AG10803 (cell line): ENCODE measurements around a stretch of chr10.

DNA sequence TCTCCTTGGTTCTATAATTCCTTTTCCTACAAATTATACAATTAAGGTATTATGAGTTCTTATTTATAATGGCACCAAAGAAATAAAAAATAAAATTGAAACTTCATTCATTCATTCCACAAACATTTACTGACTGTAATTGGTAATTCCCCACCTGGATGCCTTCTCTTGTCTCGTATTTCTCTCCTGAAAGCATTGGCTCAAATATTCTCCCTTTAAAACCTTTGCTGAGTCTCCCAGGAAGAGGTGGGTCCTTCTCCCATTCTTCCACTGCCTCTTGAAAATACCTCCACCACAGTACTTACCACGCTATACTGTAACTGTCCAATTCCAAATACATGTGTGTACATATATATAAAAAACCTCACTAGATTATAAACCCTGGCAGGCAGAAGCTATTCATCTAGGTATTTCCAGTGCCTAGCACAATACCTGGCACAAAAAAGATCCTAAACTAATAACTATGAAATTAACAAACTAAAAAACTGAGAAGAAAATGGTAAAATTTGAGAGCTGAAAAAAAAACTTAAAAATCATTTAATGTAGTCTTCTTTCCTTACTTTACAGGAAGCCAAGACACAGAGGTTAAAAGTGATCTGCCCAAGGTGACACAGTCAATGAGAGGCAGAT, 17.4 kb upstream of the TLL2 start:
- RRBS = no CpG with 5 or more reads among the region's 2 CpGs

- RRBS = no CpG with 5 or more reads among the region's 4 CpGs
Measured at GRCh38 chr10:96553751-96554771, 32.8 kb downstream of the TM9SF3 start.

- RRBS = 4% methylated on average over 4 of the region's 17 CpGs
Measured at GRCh38 chr10:96585922-96586422, 840 bp downstream of the TM9SF3 start.

DNA sequence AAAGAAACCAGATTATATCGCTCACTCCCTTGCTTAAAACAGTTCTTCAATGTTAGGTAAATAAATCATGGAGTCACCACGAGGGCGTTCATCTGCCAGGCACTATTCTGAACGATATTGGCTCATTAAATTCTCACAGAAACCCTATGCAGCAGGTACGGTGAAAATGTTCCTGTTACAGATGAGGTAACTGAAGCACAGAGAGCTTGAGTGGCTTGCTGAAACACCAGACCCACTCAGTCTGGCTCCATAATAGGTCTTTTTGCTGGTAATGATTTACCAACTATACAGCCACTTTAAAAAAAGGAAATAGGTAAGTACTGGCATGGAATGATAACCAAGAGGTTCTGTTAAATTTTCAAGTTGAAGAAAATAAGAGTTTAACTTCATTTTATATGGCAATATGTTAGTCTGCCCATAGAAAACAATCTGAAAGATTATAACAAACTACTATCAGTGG, 1.2 kb upstream of the TM9SF3 start:
- RRBS = no CpG with 5 or more reads among the region's 5 CpGs

- RRBS = no CpG with 5 or more reads among the region's 10 CpGs
Measured at GRCh38 chr10:96646524-96647329, 59.9 kb upstream of the TM9SF3 start.

- RRBS = no CpG with 5 or more reads among the region's 11 CpGs
Measured at GRCh38 chr10:96833498-96833697, 1.3 kb downstream of the LCOR start.

DNA sequence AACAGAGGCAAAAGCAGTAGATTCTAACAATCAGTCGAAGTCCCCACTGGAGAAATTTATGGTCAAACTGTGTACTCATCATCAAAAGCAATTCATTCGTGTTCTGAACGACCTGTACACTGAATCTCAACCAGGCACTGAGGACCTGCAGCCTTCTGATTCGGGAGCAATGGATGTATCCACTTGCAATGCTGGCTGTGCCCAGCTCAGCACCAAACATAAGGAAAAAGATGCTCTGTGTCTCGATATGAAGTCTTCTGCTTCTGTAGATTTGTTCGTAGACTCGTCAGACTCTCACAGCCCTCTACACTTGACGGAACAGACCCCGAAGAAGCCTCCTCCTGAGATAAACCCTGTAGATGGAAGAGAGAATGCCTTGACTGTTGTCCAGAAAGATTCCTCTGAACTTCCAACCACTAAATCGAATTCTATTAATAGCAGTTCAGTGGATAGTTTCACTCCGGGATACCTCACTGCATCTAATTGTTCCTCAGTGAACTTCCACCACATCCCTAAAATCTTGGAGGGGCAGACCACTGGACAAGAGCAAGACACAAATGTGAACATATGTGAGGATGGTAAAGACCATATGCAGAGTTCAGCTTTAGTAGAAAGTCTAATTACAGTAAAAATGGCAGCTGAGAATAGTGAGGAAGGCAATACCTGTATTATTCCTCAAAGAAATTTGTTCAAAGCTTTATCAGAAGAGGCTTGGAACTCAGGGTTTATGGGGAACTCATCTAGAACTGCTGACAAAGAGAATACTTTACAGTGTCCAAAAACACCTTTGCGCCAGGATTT, 148.9 kb downstream of the LCOR start:
- RRBS = no CpG with 5 or more reads among the region's 12 CpGs

DNA sequence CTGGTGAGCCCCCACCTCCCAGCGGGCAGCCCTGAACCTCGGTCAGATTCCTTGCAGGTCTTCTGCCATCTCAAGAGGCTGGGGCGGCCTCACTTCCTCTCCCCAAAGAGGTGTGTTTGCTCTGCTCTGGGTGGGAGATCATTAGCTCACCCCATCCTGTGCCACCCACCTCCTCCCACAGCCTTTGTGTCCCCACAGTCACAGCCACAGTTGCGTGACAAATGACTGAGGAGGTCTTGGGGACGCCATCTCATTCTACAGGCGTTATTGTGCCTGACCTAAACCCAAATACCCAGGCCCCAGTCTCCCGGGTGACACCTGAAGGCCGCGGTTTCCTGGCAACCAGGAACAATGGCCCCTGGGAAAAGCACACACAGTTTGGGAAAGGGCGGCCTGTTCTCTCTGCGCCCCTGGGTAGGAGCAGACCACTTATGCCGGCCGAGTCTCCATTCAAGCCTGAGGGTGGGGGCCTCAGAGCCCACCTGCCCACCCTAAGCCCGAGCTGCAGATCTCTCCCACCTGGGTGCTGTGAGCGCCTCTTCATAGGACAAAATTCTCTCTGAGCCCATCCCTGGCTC, 51.6 kb downstream of the SLIT1 start:
- RRBS = no CpG with 5 or more reads among the region's 15 CpGs

DNA sequence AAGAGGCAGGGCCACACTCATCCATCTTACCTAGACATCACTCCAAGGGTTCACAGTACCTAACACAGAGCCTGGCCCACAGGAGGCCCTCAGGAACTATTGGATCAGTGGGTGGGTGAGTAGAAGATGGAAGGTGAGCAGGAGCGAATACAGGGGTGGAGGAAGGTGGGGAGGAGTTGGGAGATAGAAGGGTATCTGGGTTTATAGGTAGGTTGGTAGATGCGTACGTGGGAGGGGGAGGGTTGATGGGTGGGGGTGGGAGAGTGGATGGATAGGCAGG, 34.7 kb downstream of the SLIT1 start:
- RRBS = no CpG with 5 or more reads among the region's 3 CpGs

- RRBS = no CpG with 5 or more reads among the region's 1 CpG
Measured at GRCh38 chr10:97256380-97256803, 36.0 kb downstream of the ARHGAP19 start.

- RRBS = no CpG with 5 or more reads among the region's 10 CpGs
Measured at GRCh38 chr10:97274867-97275264, 17.6 kb downstream of the ARHGAP19 start.

GRCh38 chr10:97328730-97329329, 5.7 kb downstream of the FRAT2 start:
- RRBS = no CpG with 5 or more reads among the region's 3 CpGs

- RRBS = no CpG with 5 or more reads among the region's 10 CpGs
Measured at GRCh38 chr10:97366414-97366705, 31.8 kb upstream of the FRAT2 start.

DNA sequence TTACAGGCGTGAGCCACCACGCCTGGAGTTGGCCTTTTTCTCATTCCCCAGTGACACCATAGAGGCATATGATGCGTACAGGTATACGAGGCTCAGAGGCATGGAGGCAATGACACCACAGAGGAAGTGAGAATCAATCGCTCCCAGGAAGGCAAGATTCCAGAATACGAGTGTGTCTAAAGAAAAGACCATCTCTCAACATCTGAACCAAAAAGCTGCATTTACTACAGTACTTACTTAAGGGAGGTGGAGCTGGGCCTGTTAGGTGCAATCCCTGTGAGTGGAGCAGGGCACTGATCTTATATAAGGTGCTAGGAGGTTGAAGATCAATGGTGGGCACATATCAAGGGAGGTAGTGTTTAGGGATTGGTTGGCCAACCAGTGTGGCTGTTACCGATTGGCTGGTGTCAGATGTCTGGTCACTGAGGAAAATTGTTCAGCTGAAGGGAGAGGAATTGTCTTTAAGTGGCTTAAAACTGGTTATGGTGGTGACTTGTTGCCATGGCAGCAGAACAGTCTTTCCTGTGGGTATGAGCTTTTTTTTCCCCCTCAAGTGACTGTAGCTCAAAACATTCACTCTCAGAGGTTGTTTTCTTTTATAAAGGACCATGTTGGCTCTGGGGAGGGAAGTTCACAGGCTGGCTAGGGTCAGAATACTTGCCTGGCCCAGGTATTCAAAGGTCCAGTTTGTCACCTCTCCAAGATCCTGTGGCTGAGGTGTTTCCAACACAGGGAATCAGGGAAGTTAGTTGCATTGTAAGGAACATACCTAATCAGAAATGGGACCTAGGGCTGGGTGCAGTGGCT, 12.1 kb upstream of the PGAM1 start:
- RRBS = no CpG with 5 or more reads among the region's 7 CpGs

GRCh38 chr10:97427478-97428235, 1.7 kb downstream of the PGAM1 start:
- RRBS = no CpG with 5 or more reads among the region's 10 CpGs

- RRBS = no CpG with 5 or more reads among the region's 13 CpGs
Measured at GRCh38 chr10:97498037-97498260, 273 bp downstream of the MMS19 start.

DNA sequence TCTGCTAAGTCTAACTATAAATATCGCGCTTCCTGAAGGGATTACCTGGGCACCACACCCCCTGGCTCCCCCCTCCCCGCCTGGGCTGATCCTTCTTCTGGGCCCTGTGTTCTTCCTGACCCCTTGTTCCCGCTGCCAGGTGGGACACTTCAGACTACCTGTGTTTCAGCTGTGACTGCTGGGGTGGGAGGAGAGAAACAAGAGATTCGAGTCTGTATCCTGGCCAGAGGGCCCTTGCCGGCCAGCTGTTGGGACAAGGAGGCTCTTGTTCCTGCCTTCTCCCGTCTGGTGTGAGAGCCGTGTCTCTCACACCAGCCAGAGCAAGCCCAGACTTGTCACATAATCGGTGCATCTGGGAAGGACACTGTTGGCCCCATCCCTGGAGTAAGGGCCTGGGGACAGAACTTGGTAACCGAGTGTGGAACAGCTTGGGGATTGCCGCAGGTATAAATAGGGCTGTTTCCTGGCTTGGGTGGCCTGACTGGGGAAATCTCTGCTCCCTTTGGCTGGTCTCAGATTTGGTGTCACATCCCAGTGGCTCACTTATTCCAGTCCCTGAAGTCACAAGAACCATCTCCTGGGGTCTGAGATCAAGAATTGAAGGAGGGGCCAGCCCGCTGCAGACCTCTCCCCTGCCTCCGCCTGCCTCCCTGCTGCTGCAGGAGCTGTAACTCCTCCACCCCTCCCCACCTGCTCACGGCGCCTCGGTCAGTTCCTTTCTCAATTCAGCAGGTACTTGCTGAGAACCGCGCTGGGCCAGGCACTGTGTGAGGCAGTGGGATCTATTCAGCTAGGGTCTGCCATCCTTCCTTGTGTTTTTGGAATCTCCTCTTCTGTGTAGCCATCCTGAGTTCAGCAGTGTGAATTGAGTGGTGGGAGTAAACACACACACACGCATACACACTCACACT, 22.5 kb upstream of the ANKRD2 start:
- RRBS = no CpG with 5 or more reads among the region's 19 CpGs

DNA sequence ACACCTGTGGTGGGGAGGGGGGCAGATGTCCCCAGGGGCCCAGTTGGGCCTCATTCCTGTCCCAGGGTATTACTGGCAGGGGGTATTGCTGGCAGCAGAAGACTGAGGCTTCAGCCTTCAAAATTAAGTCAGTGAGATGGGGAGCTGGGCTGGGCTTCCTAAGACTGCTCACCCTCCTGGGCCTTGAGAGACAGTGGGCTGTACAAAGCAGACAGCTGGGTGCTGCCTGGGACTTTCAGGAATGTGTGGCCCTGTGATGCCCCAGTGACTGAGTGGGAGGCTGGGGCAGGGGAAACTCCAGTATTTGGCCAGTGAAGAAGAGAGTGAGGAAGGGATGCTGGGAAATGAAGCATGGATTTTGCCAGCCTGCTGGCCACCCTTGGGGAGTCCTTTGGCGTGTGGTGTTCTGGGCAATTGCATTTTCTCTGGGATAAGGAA, 396 bp downstream of the ANKRD2 start:
- RRBS = no CpG with 5 or more reads among the region's 1 CpG

- RRBS = 2% methylated on average over 20 of the region's 32 CpGs
Measured at GRCh38 chr10:97632673-97633368, 479 bp downstream of the MORN4 start.